ENCODE measurements around the gene ZDHHC7.

GRCh38 chr16:84341327-84341890 is 26.9 kb upstream of the ATP2C2 start:
- PRO-cap, 3 experiments = no peak in any of the 3 experiments

DNA sequence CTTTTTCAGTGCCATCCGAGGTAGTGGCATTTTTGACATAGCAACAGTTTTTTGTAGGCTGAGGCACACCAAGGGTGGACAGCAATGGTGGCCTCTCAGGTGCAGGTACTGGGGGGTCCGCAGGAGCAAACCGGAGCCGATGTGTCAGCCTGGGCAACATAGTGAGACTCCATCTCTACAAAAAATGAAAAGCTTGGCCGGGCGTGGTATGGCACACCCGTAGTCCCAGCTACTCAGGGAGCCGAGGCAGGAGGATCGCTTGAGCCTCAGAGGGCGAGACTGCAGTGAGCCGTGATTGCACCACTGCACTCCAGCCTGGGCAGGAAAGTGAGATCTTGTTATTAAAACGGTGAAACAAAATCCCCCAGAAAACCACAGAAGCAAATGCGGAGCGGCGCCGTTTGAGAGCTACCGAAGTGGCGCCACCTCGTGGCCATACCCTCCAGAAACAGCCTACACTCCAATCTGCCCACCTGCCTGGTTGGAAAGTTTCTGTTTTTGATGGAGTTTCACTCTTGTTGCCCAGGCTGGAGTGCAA is 1.8 kb upstream of the MEAK7 start:
- PRO-cap, 3 experiments = no peak in any of the 3 experiments

- PRO-cap, 3 experiments = no peak in any of the 3 experiments
Measured at GRCh38 chr16:84507209-84507811, 2.9 kb upstream of the MEAK7 start.

DNA sequence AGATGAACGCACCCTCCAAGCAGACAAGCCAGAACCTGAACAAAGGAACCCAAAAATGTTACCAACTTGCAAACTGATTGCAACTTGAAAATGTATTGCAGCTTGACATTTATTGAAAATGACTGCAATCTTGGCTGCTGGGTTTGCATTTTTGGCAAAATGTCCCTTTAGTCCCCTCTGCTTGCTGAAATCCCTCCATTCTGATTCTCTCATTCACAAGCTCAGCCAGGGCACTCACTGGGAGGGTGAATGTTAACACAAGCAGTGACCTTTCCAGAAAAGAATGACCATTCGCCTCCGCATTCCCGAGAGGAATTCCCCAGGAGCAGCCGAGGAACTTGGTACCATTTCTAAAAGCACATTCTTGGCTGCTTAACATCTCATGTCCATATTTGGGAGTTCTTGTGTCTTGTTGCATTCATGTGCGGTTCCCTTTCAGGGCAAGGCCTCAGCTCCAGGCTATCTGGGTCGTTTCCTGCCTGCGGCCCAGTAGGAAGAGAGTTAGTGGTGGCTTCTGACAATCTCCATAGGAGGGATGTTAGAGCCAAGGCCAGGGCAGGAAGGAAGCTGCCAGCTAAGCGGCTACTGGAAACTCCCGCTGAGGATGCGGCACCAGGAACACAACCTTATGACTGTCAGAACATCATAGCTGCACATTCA is 27.7 kb upstream of the MEAK7 start:
- PRO-cap, 3 experiments = no peak in any of the 3 experiments

DNA sequence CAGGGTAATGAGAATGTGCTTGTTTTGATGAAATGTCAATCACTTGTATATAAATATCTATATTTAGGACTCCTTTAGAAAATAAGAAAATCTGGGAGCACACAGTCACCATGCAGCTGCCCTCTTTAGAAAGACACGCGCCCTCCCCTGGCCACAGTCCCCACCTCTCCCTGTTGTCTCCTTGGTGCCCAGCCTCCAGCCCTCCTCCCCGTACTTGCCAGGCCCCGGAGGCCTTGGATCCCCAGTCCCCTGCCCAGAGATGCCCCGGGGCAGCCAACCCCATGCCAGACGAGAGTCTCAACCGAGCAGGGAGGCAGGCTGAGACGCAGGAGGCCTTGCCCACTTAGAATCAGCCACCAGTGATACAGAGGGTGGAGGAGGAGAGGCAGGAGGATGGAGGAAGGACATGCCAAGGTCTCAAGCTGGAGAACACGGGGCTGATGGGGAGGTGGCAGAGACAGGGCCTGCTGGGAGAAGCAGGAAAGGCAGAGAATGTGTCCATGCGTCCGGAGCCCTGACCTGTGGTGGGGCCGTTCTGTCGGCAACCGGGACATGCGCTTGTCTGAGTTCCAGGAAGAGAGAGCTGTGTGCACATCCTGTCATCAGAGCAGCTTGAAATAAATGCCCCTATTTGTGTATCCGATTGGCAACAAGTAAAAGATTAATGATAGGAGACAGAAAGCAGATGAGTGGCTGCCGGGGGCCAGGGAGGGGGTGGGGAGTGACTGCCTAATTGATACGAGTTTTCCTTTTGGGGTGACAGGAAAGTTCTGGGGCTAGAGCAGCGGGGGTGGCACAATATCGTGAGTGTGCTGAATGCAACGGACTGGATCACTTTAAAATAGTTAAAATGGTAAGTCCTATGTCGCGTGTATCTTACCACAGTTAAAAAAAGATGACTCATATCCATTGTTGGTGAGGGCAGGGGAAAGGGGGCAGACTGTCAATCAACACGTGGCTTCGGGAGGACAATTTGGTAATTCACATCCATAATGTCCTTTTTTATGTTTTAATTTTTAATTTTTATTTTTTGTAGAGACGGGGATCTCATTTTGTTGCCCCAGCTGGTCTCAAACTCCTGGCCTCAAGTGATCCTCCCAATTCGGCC is 44.7 kb upstream of the MEAK7 start:
- PRO-cap, 3 experiments = peak in 1 of 3 experiments; most common minus-strand start position 564 of the sequence (in 1)

DNA sequence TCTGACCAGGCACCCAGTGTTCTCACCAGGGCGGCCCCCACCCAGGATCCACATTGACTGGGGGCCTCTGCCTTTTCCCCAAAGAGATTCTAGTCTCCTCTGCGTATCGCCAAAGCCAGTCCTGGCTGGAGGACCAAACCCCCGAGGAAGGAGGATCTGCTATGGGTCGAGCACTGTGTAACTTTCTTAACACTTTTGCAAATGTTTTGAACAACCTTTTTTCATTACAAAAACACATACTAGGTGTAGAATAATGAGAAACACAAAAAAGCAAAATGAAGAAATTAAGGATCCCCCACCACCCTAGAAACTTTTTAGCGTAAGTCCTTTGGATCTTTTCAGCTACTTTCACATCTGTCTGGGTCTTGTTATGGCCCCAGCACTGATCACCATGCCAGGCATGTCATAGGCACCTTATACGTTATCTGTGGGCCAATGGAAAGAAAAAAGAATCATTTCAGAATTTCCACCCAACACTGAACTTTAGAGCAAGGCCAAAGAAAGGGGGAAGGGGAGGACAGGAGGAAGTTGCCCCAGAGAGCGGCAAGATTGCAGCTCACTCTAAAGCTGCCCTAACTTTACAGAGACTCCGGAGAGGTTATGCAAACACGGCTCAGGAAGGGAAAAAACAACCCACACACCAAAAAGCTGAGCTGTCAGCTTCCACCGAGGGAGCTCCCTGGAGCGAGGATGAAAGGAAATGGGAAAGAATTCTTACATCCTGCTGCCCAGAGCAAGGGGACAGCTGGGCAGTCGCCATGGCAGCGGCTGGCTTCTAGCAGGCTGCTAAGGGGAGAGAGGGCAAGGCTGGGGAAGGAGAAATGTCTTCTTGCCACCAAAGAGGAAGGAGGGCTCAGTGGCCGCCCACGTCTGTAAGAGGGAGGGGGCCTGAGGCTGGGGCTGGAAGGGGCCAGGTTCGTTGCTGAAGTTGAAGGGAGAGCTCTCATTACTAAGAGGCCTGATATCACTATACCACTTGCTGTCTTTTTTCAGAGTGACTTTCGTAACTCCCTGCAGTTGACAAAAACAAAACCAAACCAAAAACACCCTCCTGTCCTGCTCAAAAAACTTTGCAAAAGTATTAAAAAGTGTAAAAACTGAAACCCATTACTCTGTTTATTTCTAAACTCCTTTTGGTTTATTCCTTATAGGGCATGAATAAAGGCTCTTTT is 18.3 kb downstream of the COTL1 start:
- PRO-cap, 3 experiments = no peak in any of the 3 experiments

- PRO-cap, 3 experiments = no peak in any of the 3 experiments
Measured at GRCh38 chr16:84600635-84601408, 17.1 kb downstream of the COTL1 start.

DNA sequence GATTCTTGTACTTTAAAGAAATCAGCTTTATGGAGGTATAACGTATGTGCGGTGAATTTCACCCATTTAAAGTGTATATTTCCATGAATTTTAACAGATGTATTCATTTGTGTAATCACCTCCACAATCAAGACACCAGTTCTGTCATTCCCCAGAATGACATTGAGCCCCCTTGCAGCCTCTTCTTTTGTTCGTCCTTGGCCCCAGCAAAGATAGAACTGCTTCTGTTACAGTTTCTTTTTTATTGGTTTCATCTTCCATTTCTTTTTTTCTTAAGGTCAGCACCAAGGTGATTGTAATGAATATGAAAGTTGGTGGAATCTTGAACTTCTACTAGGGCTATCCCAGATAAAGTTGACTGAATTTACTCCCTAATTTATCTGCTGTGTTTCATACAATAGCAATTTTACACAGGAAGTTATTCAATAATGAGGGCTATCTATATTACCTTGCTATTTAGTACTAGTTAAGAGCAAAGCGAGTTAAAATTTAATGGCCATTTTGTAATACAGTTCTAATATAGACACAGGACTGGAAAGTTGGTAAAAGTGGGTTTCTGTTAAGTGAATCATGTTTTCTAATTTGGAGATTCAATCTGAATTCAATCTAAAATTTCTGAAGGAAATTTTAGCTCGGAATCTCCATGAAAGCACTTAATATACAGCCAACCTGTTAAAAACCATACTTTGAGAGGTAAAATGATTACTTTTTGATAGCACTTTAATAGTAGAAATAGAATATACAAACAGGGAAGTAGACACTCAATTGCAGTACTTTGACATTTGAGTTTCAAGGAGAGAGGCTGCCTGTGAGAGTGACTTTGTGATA is 24.1 kb downstream of the USP10 start:
- PRO-cap, 3 experiments = no peak in any of the 3 experiments

- PRO-cap, 3 experiments = no peak in any of the 3 experiments
Measured at GRCh38 chr16:84751331-84751856, 51.6 kb downstream of the USP10 start.

DNA sequence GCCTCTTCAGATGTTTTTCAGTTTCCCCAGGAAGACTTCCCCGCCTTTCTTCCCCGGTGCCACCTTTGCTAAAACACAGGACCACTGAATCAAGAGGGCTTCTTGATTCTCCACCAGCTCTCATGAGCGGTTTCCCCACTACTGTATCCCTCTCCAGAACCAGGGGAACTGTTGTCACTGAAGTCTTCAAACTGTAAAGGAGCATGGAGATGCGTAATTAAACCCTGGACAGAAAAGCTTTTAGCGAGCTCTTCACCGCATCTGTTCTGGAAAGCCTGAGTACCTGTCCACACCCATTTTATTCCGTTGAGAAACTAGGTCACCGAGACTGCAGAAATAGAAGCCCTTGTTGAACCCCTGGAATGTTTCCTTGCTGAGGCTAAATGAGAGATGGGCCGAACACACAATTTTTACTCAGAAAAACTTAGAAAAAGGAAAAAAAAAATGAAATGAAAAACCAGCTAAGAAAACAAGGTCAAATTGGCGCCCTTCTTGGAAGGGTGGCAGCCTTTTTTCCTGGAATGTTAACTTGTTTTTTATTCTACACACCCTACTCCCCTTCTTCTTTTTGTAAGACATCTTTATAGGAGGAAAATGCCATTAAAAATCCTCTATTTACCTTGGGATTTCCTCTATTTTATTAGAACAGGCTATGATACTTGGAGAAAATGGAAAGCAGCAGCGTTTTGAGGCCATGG is 52.7 kb upstream of the CRISPLD2 start:
- PRO-cap, 3 experiments = no peak in any of the 3 experiments

DNA sequence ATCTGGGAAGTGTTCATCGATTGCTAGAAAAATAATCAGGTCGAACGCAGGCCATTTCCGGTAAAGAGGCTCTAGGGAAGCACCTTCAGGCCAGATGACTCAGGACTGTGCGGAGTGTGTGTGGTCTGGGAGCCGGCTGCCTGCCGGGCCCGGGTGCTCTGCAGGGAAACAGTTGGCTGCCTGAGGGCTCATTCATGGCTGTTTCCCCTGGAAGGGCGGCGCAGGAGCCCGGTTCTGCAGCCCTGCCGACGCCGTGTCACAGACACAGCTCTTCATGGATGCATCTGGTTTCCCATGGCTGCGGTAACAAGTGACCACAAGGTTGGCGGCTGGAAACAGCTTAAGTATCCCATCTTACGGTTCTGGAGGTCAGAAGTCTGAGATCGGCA is 13.2 kb upstream of the CRISPLD2 start:
- PRO-cap, 3 experiments = no peak in any of the 3 experiments

DNA sequence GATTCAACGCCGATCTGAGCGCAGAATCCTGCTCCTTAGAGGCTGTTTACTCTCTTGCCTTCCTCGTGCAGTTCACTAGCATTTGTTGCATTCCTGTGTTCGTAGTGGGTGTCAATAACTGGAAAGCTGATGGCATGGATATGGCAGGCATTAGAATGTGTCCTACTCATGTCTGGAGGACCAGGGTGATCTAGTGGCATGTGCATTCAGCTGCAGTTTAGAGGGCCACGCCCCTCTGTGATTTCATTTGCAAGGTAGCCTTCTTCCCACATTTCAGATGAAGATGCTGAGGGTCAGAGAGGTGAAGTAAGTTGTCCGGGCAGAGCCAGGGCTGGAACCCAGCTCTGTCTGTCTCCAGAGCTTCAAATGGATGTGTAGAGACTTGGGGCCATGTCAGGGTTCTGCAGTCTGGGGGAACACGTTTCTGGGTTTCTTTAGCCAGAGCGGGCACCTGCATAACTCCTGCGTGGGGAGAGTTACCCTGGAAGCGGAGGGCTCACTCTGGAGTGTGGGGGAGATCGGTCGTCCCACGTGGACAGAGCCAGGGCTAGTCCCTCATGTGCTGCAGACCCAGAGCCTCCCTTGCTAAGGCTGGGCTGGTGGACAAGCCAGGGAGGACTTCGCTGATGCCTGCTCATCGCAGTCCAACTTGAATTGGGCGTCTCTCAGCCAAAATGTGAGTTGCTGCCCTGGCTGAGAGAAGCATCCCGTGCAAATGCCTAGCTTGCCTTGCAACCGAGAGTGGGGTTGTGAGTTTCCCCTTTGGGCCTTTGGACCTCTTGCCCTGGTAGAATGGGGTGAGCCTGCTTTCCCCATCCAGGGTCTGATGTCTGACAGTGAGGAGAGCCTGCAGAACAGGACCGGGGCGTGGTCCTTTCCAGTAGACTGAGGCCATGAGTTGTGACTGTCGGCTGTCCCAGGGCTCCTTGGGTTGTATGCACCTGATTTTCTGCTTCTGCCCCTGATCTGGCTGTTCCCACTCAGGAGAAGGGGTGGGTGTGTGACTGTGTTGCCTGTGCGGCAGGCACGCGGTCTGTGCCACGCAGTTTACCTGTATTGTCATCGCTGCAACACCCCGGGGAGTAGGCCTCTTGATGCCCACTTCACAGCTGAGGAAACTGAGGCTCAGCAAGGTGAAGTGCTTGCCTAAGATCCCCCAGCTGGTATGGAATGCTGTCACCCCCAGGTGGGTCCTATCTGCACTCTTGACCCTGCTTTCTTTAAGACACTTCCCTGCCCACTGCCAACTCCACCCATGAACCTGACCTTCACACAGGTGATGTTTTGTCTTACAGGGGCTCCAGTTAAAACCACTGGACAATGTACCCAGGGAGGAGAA is 1.1 kb downstream of the CRISPLD2 start:
- PRO-cap, 3 experiments = no peak in any of the 3 experiments

DNA sequence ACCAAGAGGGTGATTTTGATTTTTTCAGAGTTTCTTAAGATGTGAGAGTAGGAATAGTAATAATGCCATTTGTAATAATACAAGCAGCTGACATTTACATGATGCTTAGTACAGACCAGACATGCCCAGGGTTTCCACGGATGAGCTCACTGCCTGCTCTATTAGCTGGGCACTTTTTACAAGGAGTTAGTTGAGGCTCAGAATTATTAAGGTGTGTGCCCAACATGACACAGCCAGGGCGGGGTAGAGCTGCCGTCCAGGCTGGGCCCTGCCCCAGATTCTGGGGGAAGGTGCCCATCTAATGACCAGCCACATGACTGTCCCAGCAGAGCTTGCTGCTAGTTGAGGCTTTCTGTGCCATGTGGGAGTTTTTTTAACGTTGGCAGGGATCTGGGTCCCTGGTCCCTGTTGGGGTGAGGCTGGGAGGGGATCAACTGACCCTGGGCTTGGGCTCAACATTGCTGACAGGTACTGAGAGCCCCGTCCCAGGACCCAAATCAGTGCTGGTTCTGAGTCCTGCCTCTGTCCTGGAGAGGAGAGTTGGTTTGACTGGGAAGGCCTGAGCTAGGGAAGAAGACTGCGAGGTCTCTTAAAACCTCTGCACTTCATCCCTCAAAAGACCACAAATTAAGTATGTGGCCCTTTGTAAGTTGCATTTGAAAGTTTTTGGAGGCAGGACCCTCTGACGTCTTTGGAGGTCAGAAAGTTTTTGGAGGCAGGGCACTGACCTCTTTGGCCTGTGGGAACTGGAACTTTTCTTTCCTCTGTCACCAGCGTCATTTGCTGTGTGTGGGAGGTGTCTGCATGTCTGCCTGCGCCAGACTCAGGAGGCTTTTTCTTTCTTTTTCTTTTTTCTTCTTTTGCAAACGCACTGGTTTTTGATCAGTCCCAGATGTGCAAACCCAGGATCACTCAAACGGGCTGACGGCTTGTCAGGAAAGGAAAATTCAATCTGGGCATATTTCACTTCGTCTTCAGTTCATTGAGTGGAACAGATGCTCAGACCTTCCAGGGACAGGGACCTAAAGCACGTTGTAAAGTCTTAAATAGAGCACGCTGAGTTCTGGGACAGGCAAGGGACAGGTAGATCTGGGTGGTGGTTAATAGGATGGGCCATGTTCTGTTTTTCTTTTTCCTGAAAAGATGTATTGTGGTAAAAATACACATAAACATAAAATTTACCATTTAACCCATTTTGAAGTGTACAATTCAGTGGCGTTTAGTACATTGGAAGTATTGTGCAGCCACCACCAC is 2.4 kb downstream of the CRISPLD2 start:
- PRO-cap, 3 experiments = peak in 2 of 3 experiments; most common plus-strand start position 885 of the sequence (in 2); most common minus-strand start position 629 of the sequence (in 2)

DNA sequence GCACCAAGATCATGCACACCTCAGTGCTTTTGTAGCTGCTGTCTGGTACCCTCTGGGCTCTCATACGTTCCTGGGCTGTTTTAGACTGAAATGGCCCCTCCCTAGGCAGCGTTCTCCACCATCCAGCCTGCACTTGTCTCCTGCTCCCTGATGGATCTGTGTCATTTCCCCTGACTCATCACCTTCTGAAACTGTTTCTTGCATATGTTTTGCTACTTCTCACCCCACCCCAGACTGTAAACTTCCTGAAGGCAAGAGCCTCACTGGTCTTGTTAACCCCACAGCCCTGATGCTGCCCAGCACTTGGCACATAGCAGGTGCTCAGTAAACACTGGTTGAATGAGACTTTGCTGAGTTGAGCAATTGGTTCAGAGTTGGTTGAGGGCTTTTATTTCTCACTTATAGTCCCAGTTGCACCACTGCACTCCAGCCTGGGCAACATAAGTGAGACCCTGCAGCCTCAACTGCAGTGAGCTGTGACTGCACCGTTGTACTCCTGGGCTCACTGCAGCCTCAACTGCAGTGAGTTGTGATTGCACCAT is 78.7 kb downstream of the CRISPLD2 start:
- PRO-cap, 3 experiments = no peak in any of the 3 experiments

DNA sequence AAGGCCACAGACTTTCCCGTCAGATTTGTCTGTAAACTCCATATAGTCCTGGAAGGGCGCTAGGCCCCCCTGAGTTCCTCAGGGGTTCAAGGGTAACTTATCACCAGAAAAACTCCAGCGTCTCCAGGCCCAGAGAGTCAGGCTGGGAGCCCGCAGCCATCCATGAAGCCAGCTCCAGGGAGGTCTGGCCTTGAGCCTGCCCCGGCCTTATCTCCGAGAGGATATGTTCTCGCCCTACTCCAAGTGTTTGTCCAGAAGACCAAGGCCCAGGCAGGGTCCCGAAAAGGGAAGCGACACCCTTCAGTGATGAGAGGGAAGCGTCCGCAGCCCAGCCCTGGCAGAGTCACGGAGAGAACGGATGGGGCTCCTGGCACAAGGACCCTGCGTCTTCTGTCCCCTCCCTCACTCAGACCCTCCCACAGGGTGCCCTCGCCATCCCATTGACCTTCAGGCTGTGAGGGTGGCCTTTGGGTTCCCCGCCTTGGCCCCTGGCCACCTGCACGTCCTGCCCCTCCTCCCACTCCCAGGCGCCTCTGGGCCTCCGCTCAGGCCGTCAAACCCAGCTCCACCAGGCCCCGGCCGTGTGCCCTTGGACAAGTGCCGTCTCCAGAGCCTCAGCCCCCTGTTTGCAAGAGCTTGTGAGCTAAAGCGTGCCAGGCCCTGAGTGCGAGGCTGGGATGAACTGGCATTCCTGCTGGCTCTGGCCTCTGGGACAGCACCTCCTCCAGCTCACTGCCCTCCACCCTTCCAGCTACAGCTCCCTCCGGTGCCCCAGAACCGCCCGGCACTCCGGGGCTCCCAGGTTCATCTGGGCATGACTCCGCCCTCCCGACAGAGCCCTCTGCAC is 83.5 kb downstream of the ZDHHC7 start:
- PRO-cap, 3 experiments = no peak in any of the 3 experiments

- PRO-cap, 3 experiments = peak in 3 of 3 experiments; most common plus-strand start chr16:85011598 (in 2); most common minus-strand start chr16:85011535 (in 3)
Measured at GRCh38 chr16:85011370-85011684, at the start of gene ZDHHC7. TSS of gene ZDHHC7 (minus strand) at chr16:85011535.

- PRO-cap, 3 experiments = no peak in any of the 3 experiments
Measured at GRCh38 chr16:85011685-85012311, 463 bp upstream of the ZDHHC7 start.

- PRO-cap, 3 experiments = no peak in any of the 3 experiments
Measured at GRCh38 chr16:85014185-85014883, 3.0 kb upstream of the ZDHHC7 start.

- PRO-cap, 3 experiments = no peak in any of the 3 experiments
Measured at GRCh38 chr16:85062503-85063342, 35.1 kb downstream of the KIAA0513 start.

DNA sequence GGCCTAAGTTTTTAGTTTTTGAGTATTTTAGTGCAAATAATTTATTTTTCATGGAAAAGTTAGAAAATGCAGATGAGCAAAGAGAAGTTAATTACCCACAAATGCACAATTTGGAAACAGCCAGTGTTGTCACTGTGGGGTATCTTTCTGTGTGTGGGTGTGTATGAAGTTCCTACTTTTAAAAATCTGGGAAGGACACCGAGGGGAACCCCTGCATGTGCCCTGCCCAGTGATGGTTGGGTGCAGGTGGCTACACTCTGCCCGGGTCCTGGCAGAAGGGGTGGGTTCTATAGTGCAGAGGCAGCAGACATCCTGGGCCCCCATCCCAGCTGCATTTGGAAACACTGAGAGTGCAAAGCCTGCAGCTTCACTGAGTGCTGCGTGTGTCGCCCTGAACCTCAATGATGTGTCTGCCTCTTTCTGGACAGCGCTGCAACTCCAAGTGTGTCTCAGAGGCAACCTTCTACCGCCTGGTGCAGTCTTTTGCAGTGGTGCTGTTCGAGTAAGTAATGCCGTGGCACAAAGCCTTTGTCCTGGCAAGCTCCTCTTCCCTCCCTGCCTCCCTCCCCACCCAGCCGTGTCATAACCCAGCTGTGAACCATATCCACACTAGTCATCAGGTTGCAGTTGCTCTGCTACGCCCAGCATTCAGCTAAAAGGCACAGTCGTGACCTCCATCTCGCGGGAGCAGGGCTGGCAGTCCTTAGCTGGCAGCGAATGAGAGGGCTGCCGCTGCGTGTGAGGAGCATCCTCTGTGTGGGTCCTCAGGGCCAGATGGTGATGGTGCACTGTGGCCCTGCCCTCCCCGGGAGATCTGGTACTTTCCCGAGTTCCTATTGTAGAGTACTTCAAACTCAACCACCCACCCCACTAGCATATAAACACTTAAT is 39.5 kb downstream of the CIBAR2 start:
- PRO-cap, 3 experiments = no peak in any of the 3 experiments